Uterus (tissue), 7 donors: ENCODE measurements around the genes RPL5 and TMED5.

GRCh38 chr1:91009923-91010924 lies 11.6 kb downstream of the ZNF644 start:
- PRO-cap, 4 experiments, result no peak in any of the 4 experiments
- RAMPAGE, long total RNA, 2 experiments, result no peak in any of the 2 experiments
- RRBS, result no CpG with 5 or more reads among the region's 5 CpGs

DNA sequence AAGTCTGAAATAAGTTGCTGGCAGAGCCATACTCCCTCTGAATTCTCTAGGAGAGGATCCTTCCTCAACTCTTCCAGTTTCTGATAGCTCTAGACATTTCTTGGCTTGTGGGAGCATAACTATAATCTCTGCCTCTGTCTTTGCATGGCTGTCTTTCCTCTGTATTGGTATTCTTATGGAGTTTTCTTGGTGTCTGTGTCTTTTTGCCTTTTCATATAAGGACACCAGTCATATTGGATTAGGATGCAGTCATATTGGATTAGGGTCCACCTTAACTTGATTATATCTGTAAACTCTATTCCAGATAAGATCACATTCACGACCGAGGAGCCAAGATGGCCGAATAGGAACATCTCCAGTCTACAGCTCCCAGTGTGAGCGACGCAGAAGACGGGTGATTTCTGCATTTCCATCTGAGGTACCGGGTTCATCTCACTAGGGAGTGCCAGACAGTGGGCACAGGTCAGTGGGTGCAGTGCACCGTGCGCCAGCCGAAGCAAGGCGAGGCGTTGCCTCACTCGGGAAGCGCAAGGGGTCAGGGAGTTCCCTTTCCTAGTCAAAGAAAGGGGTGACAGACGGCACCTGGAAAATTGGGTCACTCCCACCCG lies 118.2 kb downstream of the HFM1 start:
- PRO-cap, 4 experiments, result no peak in any of the 4 experiments
- RAMPAGE, long total RNA, 2 experiments, result no peak in any of the 2 experiments
- RRBS, result no CpG with 5 or more reads among the region's 16 CpGs

DNA sequence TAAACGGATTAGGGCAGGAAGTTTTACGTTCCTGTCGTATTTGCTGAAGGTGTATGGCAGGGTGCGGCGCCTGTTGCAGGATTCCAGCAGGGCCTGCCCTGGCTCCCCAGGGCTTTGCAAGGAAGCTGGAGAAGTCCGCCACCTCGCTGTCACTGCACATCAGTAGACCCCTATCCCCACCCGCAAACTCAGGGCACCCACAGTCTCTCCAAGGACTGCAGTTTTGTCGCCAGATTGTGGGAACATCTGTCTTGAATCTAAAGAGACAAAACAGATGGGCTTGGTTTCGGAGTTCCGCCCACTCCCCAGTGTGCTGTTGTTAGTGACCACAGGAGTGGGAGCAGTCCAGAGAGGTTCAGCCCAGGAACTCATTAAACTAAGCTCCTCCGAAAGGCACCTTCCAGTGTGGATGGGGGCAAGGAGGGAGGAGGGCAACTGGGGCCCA lies 110.9 kb downstream of the CDC7 start:
- PRO-cap, 4 experiments, result no peak in any of the 4 experiments
- RAMPAGE, long total RNA, 2 experiments, result no peak in any of the 2 experiments
- RRBS, result no CpG with 5 or more reads among the region's 12 CpGs

- PRO-cap, 4 experiments, result no peak in any of the 4 experiments
- RAMPAGE, long total RNA, 2 experiments, result no peak in any of the 2 experiments
- RRBS, result no CpG with 5 or more reads among the region's 3 CpGs
Measured at GRCh38 chr1:91681854-91682207, 181.2 kb downstream of the CDC7 start.

- PRO-cap, 4 experiments, result no peak in any of the 4 experiments
- RAMPAGE, long total RNA, 2 experiments, result no peak in any of the 2 experiments
- RRBS, result no CpG with 5 or more reads among the region's 11 CpGs
Measured at GRCh38 chr1:91682938-91683895, 182.6 kb downstream of the CDC7 start.

GRCh38 chr1:91754309-91754875 lies 131.6 kb downstream of the TGFBR3 start:
- PRO-cap, 4 experiments, result peak in 1 of 4 experiments; most common plus-strand start chr1:91754586 (in 1)
- RAMPAGE, long total RNA, 2 experiments, result no peak in any of the 2 experiments
- RRBS, result no CpG with 5 or more reads among the region's 3 CpGs

- PRO-cap, 4 experiments, result no peak in any of the 4 experiments
- RAMPAGE, long total RNA, 2 experiments, result start-site peak on the minus strand in 1 of 2 experiments, at chr1:91846436-91847219 at its widest, 22 reads per replicate
- RRBS, result no CpG with 5 or more reads among the region's 7 CpGs
Measured at GRCh38 chr1:91846403-91847276, 39.3 kb downstream of the TGFBR3 start.

- PRO-cap, 4 experiments, result no peak in any of the 4 experiments
- RAMPAGE, long total RNA, 2 experiments, result no peak in any of the 2 experiments
- RRBS, result no CpG with 5 or more reads among the region's 2 CpGs
Measured at GRCh38 chr1:91870867-91871241, 15.1 kb downstream of the TGFBR3 start.

GRCh38 chr1:92030847-92031188 lies 1.0 kb downstream of the EPHX4 start:
- PRO-cap, 4 experiments, result peak in 2 of 4 experiments; most common minus-strand start chr1:92030982 (in 2)
- RAMPAGE, long total RNA, 2 experiments, result no peak in any of the 2 experiments
- RRBS, result no CpG with 5 or more reads among the region's 4 CpGs

DNA sequence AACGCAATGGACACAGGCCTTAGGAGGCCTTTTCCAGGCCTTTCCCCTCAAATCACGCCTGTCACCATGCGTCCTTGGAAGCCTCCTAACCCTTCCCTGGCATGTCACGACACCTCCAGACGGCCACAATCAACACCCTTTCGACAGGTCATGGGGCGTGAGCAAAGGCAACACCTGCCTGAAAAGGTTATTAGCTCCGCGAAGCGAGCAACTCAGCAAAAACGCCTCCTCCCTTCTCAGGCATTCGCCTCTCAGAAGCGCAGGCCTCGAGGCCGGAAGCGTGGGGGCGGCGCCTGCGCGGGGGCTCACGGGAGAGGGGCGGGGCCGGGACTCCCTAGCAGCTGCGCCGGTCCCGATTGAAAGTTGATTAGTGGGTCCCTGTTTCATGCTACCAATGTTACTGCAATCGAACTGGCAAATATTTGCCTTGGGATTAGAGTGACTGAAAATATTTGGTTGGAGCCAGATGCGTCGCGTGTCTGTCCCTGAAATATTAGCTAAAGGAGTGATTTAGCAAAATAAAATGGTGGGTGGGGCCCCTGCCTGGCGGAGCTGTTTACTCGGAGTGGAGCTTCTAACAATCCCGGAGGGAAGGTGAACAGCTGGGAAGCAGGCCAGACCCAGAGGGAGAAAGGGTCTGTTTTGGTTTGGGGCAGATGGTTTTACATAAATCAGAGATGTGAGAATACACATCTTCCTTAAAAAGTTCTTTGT lies 44.9 kb downstream of the GFI1 start:
- PRO-cap, 4 experiments, result no peak in any of the 4 experiments
- RAMPAGE, long total RNA, 2 experiments, result no peak in any of the 2 experiments
- RRBS, result 44% methylated on average over 9 of the region's 33 CpGs

GRCh38 chr1:92831637-92832574 lies at the start of gene RPL5:
TSS of gene RPL5 (plus strand) at chr1:92832040.
- PRO-cap, 4 experiments, result peak in 4 of 4 experiments; most common plus-strand start chr1:92832073 (in 3); most common minus-strand start chr1:92831874 (in 3)
- RAMPAGE, long total RNA, 2 experiments, result start-site peak on the plus strand in 2 of 2 experiments, at chr1:92832036-92832074 at its widest, 3,925 to 34,935 reads per replicate
- RRBS, result 1% methylated on average over 14 of the region's 61 CpGs

DNA sequence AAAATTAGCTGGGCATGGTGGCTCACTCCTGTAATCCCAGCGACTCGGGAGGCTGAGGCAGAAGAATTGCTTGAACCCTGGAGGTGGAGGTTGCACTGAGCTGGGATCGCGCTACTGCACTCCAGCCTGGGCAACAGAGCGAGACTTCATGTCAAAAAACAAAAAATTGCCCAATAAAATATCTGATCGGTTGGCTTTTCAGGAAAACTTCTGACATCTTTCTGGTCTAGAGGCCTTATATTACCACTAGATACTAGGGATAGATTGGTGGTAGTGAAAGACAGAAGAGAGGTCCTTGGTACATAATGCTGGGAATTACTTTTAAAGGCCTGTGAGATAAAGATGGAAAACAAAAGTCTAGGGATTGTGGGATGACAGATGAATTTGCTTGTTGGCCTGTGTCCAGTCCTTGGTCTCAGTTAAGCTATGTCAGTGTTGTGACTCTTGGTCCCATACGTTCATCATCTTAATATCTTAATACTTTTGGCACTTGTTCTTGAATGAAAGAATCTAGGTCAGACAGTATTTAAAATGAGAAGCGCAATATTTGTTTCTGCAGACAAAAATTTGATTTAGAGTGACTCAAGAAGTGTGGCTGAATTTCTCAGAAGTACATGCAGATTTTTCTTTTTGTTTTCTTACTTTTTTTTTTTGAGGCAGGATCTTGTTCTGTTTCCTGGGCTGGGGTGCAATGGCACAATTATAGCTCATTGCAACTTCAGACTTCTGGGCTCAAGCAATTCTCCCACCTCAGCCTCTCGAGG lies 7.5 kb downstream of the RPL5 start:
- PRO-cap, 4 experiments, result no peak in any of the 4 experiments
- RAMPAGE, long total RNA, 2 experiments, result no peak in any of the 2 experiments
- RRBS, result no CpG with 5 or more reads among the region's 9 CpGs

DNA sequence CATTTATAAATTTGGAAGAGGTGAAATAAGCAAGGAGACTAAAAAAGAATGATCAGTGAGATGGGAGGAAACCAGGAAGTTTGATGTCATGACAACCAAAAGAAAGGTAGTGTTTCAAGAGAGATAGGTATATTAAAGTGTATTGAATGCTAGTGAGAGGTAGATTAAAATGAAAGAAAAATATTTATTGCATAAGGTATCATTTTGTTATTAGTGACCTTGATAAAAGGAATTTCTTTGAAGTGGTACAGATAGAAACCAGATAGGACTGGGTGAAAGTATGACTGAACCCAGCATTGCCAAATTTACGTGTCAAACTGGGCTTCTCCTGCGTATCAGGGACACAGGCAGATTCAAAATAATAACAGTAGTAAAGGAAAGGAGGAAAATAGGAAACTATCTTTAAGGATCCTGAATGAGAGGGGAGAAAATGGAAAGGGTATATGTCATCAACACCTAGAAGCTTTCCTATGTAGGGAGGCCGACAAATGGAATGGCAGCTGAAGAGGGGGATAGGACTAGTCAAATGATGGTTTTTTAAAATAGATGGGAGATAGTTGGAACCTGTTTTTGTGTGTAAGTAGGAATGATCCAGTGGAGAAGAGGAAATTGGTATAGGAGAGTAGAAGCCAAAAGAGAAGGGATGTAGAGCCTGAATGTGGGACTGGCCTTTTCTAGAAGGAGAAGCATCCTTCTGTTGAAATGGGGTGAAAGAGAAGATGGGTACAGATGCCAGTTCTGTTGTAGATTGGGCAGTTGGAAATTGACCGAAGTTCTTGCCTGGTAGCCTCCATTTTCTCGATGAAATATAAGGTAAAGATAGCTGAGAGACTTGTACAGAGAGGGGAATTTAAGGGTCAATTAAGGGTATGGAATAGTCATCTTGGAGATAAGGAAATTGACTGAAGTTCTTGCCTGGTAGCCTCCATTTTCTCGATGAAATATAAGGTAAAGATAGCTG lies 48.8 kb downstream of the TMED5 start:
- PRO-cap, 4 experiments, result no peak in any of the 4 experiments
- RAMPAGE, long total RNA, 2 experiments, result no peak in any of the 2 experiments
- RRBS, result no CpG with 5 or more reads among the region's 6 CpGs

GRCh38 chr1:93179461-93180589 lies at the start of gene TMED5:
TSS of gene TMED5 (minus strand) at chr1:93180413.
- PRO-cap, 4 experiments, result peak in 4 of 4 experiments; most common plus-strand start chr1:93179983 (in 3); most common minus-strand start chr1:93179861 (in 2)
- RAMPAGE, long total RNA, 2 experiments, result start-site peak on the plus strand in 1 of 2 experiments, at chr1:93179708-93180261 at its widest, 35 reads per replicate; start-site peak on the minus strand in 1 of 2 experiments, at chr1:93180308-93180423 at its widest, 2,165 reads per replicate
- RRBS, result 2% methylated on average over 17 of the region's 67 CpGs

- PRO-cap, 4 experiments, result no peak in any of the 4 experiments
- RAMPAGE, long total RNA, 2 experiments, result no peak in any of the 2 experiments
- RRBS, result no CpG with 5 or more reads among the region's 6 CpGs
Measured at GRCh38 chr1:93324405-93325222, 21.1 kb upstream of the DR1 start.

DNA sequence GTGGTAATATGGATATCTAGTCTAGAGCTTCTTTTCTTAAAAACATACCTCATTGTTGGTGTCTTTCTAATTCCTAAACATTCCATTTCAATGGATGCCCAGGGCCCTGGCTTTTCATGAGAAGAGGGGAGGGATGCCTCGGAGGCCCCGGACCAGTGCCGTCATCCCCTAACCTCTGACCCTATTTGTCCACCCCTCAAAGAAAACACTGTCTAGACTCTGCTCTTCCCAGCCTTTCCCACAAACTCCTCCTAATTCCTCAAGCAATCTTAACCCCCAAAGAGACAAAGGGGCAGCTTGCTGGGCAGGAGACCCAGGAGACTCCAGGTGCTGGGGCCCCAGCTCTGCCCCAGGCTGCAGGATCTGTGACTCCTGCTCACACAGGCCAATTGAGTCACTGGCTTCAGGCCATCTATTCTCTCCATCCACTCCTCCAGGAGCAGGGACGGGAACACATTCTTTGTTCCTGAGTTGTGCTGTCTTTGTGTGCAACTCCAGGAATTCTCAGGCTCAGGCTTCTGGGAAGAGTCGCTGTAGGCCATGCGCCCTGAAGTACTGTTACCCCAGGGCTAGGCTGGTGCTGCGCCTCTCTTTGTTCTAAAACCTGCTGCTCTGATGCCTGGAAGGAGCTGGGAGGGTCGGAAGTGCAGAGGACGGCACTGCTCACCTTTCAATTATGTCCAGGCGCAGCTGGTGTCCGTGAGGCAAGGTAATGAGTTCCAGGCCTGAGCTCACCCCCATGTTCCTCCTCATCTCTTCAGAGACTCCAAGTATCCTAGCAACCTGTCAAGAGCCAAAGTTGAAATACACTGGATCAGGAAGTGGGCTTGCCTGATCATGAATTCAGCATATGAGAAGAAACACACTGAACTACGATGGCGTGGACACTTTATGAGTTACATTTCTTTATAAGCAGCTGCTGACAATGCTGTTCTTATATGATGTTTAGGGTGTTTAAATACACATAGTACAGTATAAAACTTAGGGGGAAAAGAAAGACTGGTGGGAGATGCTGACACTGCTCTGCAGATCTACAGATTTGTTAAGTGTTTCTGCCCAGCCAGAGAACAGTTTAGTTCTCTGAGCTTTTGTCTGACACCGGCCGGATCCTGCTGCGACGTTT lies 105.9 kb downstream of the BCAR3 start:
- PRO-cap, 4 experiments, result no peak in any of the 4 experiments
- RAMPAGE, long total RNA, 2 experiments, result no peak in any of the 2 experiments
- RRBS, result no CpG with 5 or more reads among the region's 17 CpGs

DNA sequence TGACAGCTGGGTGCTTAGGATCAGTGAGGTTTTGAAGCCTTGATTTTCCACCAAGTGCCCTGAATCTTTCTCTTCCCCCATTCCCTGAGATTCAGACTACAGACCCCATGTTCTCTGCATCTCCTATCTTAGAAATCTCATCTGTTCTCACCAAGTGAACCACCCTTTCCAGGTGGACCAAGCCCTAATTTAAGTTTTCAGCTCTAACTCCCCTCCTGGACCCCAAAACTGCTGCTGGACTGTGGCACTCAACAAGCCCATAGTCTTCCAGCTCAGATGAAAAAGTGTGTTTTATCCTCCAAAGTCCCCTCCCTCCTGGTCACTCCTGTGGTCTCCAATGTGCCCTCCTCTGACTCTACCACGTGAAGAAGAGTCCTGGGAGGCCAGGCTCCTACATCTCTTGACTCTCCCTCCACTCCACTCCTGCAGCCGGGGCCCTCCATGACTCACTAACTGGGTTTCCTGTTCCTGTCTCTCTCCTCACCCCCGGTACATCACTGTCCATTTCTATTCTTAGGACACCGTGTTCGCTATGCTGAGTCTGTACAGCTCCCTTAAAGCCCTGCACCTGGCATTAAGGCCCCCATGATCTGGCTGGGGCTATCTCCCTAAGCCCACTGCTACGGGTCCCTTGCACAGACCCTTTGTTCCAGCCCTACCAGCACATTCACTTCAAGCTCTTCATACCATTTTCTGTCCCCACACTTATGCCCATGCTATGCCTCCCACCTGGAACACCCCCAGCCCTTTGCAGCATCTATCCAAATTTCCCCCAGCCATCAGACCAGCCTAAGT lies 93.5 kb downstream of the BCAR3 start:
- PRO-cap, 4 experiments, result no peak in any of the 4 experiments
- RAMPAGE, long total RNA, 2 experiments, result no peak in any of the 2 experiments
- RRBS, result no CpG with 5 or more reads among the region's 6 CpGs

DNA sequence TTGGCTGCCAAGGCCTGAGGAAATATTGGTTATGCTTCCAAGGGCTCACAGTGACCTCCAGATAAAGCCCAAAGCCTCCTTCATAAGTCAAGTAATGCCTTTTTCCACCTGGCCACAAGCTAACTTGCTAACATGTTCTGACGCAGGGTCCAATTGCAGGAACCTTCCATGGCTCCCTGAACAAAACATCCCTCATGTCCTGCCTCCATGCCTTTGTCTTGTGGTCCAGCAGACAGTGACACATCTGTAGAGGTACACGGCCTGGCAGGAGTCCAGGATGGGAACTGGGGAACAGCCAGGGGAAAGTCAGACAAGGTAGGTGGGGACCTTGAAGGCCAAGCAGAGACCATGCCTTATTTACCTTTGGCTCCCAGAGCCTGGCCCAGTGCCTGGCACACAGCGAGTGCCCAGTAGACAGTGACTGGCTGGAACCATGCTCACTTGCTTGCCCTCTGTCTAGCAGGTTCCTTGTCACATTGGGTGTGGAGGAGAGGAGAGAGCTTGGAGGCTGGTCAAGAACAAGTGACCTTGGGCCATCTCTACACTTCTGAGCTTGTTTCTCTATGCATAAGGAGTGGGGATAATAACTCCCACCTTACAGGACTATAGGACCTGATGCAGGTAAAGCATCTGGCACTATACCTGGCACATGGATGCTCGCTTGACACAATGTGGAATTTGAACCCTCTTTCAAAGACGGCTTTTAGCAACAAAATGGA lies 81.0 kb downstream of the BCAR3 start:
- PRO-cap, 4 experiments, result no peak in any of the 4 experiments
- RAMPAGE, long total RNA, 2 experiments, result no peak in any of the 2 experiments
- RRBS, result no CpG with 5 or more reads among the region's 5 CpGs

- PRO-cap, 4 experiments, result no peak in any of the 4 experiments
- RAMPAGE, long total RNA, 2 experiments, result no peak in any of the 2 experiments
- RRBS, result no CpG with 5 or more reads among the region's 5 CpGs
Measured at GRCh38 chr1:93818214-93818589, 60.8 kb downstream of the DNTTIP2 start.

- PRO-cap, 4 experiments, result no peak in any of the 4 experiments
- RAMPAGE, long total RNA, 2 experiments, result no peak in any of the 2 experiments
- RRBS, result no CpG with 5 or more reads among the region's 3 CpGs
Measured at GRCh38 chr1:93844315-93844598, 34.7 kb downstream of the DNTTIP2 start.